Umbilical cord (tissue), 2 donors: ENCODE measurements around a stretch of chr6.

GRCh38 chr6:164345871-164346386 lies 931.4 kb downstream of the QKI start:
- RAMPAGE, long total RNA, result no peak

- RAMPAGE, long total RNA, result no peak
Measured at GRCh38 chr6:165616026-165616607, 46.9 kb downstream of the PDE10A start.

DNA sequence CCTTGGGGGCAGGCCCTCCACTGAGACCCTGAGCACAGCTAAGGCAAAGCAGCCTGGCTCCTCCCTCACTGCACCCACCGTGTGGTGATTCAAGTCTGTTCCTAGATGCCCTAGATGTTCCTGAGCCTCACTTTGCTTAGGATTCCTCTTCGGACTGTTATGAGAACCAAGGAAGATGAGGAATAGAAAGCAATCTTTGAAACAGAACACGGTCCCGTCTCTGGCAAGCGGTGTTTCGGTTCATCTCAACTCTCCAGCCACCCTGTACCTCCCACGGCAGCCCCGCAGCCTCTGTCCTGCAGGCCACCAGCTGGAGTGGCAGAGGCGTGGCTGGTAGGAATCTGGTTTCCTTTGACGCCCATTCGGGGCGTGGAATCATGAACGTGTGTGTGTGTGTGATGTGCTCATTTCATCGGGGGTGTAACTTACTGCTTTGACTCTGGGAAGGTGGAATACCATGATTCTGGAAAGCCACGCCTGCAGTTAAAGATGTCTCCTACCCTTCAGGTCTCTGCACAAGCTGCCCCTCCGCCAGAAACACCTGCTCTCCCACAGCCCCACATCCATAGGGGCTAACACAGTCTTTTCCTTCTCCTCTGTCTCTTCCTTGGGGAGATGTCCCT lies 21.3 kb downstream of the PDE10A start:
- RAMPAGE, long total RNA, result no peak

DNA sequence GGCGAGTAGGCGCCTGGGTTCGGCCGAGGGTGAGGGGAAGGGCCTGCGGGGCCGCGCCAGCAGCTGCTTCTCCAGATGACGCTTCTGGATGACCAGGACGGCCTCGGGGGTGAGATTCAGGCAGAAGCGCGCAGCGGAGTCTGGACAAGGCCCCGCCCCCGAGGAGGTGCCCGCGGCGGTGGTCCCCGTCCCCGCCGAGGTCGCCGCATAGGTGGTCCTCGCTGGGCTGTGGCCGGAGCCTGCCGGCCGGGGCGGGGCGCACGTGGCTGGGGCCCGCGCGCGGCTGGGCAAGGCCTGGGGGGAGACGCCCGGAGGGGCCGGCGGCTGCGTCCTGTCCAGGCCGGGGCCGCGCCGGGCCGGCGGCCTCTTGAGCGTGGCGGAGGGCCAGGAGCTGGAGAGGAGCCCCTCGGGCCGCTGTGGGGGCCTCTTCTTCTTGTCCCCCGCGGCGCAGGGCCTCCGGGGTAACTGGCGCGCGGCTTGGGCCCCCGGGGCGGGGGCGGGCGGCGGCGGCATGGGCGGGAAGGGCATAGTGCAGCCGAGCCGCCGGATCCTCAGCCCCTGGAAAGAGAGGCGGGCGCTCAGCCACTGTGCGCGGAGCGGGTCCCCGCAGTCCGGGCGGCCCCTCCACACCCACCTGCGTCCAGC lies 455 bp downstream of the PRR18 start:
- RAMPAGE, long total RNA, result no peak

DNA sequence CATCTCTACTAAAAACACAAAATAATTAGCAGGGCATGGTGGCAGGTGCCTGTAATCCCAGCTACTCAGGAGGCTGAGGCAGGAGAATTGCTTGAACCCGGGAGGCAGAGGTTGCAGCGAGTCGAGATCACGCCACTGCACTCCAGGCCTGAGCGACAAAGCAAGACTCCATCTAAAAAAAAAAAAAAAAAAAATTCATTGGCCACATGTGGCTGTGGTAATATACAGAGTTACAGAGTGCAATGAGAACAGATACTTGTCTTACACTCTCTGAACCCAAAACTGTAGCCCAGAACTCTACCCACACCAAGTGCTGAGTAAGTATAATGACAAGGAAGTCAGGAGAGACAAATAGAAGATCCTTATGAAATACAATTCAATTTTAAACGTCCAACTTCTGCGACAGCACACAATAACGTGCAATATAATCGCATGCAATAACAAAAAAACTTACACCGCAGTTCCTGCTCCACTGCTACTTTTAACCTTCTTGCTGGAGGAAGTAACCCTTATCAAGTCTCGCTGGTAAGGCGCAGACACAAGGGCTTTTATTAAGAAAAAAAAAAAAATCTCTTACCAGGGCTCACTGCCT lies 974 bp downstream of the SFT2D1 start:
- RAMPAGE, long total RNA, result no peak

- RAMPAGE, long total RNA, result no peak
Measured at GRCh38 chr6:166441090-166441754, 58.5 kb upstream of the MPC1 start.

GRCh38 chr6:166487981-166488428 lies 98.5 kb downstream of the RAMACL start:
- RAMPAGE, long total RNA, result no peak

GRCh38 chr6:166623225-166623809 lies 3.7 kb downstream of the RPS6KA2 start:
- RAMPAGE, long total RNA, result no peak

- RAMPAGE, long total RNA, result start-site peak on the minus strand at chr6:166957163-166957431, 16 and 19 reads in 2 replicates
Measured at GRCh38 chr6:166956881-166957691, 736 bp upstream of the RNASET2 start.

GRCh38 chr6:166994892-166995641 lies 4.1 kb upstream of the CEP43 start:
- RAMPAGE, long total RNA, result no peak

DNA sequence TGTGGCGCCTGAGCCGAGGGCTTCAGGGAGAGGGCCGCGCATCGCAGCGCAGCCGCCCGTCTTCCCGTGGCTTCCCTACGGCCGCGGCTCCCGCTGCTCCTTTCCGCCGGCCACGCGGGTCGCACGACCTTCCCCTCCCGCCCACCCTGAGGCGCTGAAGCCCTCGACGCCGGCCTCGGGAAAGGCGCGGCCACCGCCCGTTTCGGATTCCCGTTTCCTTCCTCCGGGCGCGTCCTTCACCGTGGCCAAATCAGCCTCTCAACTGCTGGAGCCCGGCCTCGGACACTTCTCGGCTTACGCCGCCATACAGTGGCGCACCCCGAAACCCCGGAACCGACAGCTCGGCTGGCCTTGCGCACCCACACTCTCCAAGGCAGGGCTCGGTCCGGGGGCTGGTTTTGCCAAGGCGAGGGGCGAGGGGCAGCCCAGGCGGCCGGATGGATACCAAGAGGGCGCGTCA lies 1.1 kb upstream of the CEP43 start:
- RAMPAGE, long total RNA, result no peak

- RAMPAGE, long total RNA, result no peak
Measured at GRCh38 chr6:166998630-166999145, 509 bp upstream of the CEP43 start.

GRCh38 chr6:167091010-167091873 lies 31.7 kb upstream of the CCR6 start:
- RAMPAGE, long total RNA, result no peak

GRCh38 chr6:167112427-167113450 lies 10.2 kb upstream of the CCR6 start:
- RAMPAGE, long total RNA, result no peak

GRCh38 chr6:167134795-167135444 lies 12.0 kb downstream of the CCR6 start:
- RAMPAGE, long total RNA, result no peak

DNA sequence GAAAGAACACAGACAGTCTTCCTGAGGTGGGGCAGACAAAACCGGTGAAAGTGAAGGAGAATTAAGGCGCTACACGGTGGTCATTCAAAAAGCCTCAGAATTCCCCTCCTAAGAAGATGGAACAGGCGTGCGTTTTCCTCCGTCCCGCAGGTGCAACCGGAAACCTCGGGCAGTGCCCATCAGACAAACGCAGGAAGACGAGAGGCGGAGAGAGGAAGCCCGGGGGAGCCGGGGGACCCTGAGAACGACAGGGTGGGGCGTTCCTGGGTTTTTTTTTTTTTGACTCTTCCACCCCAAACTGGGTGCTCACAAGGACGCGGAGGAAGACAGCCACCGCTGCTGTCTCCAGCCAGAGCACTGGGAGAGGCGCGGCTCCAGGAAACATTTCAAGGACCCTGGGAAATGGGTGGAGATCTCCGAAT lies 25.4 kb downstream of the TTLL2 start:
- RAMPAGE, long total RNA, result no peak

- RAMPAGE, long total RNA, result no peak
Measured at GRCh38 chr6:167495865-167496166, 170.9 kb downstream of the TTLL2 start.

- RAMPAGE, long total RNA, result no peak
Measured at GRCh38 chr6:167560166-167560355, 235.2 kb downstream of the TTLL2 start.

GRCh38 chr6:167670807-167671303 lies 155.9 kb upstream of the AFDN start:
- RAMPAGE, long total RNA, result no peak

DNA sequence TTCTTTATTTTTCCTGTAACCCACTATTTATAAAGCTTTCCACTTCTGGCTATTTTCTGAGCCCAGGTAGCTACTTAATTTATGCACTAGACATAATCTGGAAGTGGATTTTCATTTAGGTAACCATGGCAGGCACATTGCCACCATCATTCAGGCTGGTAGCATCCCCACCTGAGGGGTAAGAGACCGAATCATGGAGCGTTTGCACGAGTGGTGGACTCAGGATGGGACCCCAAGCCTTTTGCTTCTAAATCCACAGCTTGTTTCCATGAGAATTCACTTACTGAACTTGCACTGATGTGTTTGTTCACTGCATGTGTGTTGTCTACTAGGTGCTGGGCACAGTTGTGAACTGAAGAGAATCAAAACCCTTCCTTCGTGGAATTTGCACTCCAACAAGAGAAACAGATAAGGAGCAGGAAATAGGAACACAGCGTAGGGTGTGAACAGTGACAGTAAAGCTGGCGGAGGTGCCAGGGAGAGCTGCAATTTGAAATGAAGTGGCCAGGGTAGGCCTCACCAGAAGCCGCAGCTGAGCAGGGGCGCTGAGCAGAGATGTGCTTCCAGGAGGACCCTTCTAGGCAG lies 115.1 kb upstream of the AFDN start:
- RAMPAGE, long total RNA, result no peak